Natural killer cell (primary cell): ENCODE measurements around a stretch of chr19.

GRCh38 chr19:14004756-14005435, 1.2 kb downstream of the RFX1 start:
- PRO-cap: no peak

DNA sequence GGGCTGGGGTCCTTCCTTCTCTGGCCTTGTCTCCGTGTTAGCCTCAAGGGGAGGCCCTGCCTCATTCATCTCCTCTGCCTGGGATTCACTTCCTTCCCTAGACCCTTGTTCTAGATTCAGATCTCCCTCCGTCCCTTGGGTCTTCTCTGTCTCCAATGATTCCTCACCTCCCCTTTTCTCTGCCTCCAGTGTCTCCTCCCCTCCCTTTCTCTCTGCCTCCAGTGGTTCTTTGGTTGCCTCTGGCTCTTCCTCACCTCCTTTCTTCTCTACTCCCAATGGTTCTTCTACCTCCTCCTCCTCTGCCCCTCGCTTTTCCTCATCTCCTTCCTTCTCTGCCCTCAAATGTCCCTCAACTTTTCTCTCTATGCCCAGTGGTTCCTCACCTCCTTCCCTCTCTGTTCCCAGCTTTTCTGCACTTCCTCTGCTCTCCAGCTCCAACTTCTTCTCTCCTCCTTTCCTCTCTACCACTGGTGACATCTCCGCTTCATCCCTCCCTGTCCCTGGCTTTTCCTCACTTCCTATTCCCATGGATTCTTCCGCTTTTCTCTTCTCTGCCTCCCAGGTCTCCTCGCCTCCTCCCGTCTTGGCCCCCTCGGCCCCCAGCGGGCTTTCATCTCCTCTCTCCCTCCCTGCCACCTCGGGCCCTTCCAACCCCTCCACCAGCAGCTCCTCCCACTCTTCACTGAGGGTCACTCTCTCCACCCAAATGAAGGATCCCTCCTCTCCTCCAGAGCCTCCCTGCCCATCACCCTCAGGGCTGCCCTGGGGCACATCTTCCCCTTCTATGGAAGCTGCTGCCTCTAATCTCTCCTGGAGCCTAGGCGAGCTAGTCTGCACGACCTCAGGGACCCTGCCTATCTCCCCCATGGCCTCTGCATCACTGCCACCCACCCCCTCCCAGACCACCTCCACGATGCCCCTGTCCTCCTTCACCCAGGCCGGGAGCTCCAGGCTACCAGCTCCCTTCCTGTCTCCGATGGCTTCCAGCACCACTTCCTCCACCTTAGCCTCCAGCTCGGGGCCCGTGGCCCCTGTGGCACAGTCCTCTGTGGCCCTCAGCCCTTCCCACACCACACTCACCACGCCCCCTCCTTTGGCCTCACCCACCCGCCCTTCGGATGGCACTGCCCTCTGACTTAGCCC, 7.6 kb downstream of the PALM3 start:
- PRO-cap: no peak

DNA sequence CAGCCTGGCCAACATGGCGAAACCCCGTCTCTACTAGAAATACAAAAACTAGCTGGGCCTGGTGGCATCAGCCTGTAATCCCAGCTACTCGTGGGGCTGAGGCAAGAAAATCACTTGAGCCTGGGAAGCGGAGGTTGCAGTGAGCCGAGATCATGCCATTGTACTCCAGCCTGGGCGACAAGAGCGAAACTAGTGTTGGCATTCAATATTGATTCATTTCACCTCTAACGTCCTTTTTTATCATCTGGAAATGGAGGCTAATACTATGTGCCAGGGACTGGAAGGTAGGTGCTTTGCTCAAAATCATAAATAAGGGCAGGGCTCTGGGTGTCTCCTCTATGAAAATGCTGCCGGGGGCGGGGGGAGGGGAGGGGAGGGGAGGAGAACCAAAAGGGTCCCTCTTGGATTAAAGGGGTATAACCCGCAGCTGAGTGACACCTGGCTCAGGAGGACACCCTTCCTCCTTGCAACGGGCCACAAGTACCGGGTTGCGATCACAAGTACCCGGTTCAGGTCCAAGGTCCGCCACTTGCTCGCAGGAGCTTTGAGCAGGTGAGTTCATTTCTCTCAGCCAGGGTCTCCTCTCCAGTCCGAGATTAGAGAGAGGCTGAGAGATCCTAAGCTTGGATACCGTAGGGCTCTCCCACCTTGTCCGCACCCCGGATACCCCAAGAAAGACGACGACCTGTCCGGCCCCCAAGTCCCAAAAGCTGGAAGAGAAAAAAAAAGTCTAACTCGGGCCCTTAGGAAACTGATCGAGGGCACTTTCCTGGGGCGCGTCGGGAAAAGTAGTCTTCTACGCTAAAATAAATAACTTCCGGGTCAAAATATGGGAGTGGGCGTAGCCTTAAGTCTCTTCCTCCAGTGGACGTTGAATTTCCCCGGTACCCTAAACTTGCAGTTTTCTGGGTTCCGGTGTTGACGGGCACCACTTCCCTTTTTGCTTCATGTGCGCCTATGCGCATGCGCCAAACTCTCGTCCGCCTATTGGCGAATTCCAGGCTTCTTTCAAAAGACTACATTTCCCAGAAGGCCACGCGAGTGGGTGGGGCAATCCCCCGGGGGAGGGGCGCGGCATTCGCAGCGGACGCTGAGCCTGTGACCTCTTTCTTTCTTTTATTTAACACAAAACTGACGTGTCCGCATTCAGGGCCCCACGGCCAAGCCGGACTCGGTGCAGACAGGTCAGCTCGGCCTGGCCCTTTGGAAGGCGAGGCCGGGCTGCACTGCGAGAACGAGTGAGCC, 4.6 kb downstream of the C19orf67 start:
- PRO-cap: bidirectional peak, plus-strand start at position 1,145 of the sequence, minus-strand start at position 800 of the sequence

DNA sequence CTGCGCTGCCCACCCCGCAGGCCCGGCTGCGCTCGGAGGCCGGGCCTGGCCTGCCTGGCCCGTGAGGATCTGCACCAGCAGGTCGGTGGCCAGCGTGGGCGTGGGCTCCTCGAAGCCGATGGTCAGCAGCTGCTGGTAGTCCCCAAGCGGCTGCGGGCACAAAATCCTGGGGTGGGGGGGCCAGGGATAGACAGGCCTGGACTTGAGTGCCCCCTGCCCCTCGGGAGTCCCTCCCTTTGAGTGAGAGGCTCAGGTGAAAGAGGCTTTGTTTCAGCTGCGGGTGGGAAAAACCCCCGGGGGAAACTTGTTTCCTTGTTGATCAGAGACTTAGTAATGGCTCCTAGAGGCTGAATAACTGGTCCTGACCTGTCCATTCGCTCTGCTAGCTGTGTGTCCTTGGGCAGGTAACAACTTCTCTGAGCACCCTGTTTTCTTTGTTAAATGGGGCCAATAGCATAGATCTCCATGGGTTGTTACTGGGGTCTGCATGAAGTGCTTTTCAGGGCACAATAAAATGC, 3.7 kb downstream of the C19orf67 start:
- PRO-cap: unidirectional peak, minus-strand start at position 238 of the sequence

DNA sequence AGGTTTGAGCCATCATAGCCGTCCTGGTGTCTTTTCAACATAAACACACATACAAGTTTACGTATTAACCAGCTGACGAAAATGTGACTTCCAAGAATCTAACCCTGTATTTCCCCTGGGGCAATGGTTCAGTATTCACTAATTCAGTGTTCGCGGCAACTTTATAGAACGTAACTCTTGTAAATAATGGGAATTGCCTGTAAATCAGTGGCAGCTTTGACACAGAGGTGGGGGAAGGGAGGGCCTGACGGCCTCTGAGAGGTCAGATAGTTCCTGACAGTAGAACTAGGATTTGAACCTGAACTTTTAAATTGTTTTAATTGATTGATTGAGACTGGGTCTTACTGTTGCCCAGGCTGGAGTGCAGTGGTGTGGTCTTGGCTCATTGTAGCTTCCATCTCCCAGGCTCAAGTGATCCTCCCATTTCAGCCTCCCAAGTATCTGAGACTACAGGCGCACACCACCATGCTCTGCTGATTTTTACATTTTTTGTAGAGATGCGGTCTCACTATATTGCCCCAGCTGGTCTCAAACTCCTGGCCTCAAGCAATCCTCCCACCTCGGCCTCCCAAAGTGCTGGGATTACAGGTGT, 7.8 kb upstream of the PRKACA start:
- PRO-cap: no peak

DNA sequence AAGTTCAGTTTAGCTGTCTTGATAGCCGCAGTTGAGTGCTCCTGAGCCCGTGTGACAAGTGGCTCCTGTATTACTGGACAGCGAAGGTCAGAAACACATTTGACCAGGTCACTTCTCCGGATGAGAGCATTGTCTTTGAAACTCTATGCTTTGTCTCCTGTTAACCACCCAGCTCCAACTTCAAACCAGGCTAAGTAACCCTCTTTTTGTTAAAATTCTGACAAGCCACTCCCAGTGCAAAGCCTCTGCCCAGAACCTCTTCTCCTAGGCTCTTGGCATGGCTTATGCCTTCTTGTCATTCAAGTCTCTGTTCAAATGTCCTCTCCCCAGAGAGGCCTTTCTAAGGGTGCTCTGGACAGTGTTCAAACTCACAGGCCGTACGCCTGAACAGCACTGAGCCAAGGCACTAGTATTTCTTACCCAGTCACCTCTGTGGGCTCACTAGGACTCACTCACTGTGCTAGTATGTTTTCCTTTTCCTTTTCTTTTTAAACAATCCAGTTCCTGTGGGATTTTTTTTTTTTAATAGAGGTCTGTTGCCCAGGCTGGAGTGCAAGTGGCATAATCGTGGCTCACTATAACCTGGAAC, 2.1 kb upstream of the ASF1B start:
- PRO-cap: no peak

- PRO-cap: unidirectional peak, minus-strand start at chr19:14167037
Observed at GRCh38 chr19:14166180-14167109, 30.1 kb upstream of the ASF1B start.

DNA sequence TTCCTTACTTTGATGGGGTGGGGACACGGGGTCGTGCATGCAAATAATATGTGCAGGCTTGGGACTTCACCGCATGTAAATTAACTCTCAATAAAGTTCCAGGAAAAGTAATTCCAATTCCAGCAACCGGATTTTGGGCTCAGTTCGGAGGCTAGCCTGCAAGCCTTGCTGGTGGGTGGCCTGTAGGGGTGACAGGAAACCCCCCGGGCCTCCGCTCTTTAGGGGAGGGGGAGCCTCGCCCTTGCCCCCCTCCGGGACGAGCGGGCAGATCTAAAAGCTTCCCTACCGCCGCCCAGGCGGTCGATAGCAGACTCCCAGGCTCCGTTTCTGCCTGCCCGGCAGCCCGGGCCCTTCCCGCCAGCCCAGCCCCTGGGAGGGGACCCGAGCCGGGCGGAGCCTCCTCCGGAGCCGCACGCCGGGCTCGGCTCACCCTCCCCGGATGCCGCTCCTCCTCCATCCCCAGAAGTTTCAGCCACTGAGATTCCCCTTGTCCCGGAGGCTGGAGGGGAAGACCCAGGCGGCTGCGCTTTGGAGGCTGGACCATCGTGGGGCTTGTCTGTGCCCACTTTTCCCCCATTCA, 47.8 kb upstream of the ADGRE5 start:
- PRO-cap: no peak

GRCh38 chr19:14472033-14473102, 2.8 kb downstream of the PTGER1 start:
- PRO-cap: no peak

DNA sequence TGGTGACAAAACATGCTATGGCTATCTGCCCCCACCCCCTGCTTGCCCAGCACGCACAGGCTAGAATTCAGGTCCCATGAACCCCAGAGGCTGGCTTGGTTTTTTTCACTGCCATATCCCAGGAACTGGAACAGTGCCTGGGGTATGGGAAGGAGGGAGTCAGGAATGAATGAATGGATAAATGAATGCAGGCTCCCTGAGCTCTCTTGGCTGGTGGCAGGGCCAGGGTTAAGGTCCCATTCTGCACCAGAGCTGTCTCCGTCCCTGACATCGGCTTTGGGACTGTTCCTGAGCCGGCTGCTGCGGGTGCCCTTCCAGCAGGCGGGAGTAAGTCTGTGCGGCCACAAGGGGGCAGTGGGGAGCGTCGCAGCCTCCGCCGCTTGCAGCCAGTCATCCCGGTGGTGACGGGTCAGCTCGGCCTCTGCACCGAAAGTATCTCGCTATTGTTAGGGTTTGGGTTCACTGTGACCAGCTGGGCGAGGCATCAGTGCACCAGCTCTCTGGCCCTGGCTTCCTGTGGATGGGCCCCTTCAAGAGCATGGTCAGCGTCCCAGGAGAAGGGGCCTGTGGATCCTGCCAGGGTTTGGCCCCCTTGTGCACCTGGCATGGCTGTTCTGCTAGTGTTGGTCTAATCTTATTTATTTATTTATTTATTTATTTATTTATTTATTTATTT, 15.2 kb downstream of the NDUFB7 start:
- PRO-cap: no peak

DNA sequence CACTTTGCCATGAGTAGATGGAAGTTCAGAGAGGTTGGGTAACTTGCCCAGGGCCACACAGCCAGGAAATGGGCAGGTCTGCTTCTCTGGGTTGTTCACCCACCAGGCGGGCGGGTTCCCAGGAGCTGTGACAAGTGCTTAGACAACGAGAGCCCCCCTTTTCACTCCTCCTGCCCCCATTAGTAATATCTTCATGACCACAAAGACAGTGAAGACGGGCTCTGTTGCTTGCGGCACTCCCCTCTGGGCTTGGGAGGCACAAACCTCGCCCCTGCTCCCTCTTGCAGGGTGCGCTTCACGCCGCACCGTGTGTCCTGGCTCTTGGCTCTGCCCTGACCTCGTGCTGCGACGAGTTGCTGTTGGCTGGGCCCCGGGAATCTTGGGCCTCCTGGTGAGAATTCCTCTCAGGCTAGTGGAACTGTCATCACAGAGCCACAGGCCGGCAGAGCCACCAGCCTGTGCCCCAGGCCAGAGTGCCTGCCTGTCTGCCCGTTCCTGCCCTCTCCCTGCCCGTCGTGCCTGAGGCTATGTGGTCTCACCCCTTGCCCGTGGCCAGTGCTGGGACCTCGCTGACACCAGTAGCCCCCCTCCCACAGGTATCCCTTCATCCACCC, 13.6 kb downstream of the NDUFB7 start:
- PRO-cap: no peak

GRCh38 chr19:14559937-14560770, 11.7 kb downstream of the NDUFB7 start:
- PRO-cap: no peak

DNA sequence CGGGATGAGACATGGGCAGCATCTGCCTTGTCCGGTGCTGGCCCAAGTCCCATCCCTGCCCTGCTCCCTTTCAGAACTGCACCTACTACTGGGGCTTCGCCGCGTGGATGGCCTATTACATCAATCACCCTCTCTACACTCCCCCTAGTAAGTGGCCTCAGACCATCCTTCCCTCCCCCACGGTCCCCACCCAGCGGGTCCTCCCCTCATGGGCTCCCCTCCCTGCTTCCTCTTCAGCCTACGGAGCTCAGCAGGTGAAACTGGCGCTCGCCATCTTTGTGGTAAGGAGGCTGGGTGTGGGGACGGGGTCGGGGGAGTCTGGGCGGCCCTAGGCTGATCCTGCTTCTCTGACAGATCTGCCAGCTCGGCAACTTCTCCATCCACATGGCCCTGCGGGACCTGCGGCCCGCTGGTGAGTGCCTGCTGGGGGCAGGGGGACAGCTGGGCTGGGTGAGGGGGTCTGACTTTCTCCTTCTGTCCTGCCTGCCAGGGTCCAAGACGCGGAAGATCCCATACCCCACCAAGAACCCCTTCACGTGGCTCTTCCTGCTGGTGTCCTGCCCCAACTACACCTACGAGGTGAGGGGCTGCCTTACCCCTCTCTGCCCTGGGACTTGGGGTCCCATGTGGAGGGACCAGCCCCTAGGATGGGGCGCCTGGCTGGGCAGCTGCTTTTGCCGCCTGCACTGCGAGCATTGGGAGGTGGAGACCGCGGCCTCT, 7.0 kb downstream of the NDUFB7 start:
- PRO-cap: no peak

DNA sequence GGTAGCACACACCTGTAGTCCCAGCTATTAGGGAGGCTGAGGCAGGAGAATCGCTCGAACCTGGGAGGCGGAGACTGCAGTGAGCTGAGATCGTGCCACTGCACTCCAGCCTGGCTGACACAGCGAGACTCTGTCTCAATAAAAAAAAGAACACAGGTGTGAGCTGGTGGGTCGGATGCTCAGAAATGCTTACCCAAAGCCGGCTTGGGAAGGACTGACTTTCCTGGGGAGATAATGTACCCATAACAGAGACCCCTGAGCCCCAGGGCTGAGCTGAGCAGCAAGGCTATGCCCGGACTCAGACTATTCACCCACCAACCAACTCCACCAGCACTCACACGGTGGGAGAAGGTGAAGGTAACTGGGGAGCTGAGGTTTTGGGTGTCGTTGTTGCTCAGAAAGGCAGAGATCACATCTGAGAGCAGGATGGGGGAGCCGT, 23.0 kb downstream of the ADGRE2 start:
- PRO-cap: no peak

DNA sequence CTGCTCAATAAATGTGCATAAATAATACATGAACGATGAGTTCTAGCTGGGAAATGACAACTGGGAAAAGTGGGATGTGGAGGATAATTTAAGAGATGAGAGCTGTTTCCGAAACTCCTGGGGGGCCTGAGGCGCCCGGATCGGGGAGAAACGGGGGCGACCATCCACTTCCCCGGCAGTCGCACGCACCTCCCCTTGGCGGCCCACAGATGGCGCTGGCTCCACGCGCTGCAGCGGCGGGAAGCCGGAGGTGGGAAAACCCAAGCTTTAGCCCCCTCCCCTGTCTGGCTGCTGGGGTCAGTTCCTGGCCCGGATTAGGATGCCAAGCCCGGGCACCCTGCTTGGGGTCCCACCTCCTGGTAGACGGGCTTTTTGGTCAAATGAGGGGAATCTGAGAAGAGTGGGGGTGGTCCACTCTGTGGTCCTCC, 7.9 kb upstream of the ADGRE2 start:
- PRO-cap: no peak

- PRO-cap: no peak
Observed at GRCh38 chr19:14809406-14810297, 25.3 kb downstream of the OR7A5 start.

GRCh38 chr19:14837643-14837842, 2.6 kb upstream of the OR7A5 start:
- PRO-cap: no peak

GRCh38 chr19:15123629-15124446, 1.7 kb downstream of the ILVBL start:
- PRO-cap: no peak

GRCh38 chr19:15194891-15195213, 5.9 kb downstream of the NOTCH3 start:
- PRO-cap: no peak

DNA sequence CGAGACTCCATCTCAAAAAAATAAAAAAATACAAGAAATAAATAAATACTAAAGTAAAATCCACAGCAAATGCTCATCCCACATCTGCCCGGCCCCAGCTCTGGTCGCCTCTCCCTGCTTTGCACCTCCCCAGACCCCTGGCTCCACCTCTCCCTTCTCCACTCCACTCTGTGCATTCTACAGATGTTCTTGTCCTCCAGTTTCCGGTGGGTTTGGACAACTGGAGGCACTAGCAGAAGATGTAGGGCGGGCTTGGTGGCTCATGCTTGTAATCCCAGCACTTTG, 12.3 kb downstream of the EPHX3 start:
- PRO-cap: no peak